ENCODE results near the genes VKORC1 and RUSF1.

DNA sequence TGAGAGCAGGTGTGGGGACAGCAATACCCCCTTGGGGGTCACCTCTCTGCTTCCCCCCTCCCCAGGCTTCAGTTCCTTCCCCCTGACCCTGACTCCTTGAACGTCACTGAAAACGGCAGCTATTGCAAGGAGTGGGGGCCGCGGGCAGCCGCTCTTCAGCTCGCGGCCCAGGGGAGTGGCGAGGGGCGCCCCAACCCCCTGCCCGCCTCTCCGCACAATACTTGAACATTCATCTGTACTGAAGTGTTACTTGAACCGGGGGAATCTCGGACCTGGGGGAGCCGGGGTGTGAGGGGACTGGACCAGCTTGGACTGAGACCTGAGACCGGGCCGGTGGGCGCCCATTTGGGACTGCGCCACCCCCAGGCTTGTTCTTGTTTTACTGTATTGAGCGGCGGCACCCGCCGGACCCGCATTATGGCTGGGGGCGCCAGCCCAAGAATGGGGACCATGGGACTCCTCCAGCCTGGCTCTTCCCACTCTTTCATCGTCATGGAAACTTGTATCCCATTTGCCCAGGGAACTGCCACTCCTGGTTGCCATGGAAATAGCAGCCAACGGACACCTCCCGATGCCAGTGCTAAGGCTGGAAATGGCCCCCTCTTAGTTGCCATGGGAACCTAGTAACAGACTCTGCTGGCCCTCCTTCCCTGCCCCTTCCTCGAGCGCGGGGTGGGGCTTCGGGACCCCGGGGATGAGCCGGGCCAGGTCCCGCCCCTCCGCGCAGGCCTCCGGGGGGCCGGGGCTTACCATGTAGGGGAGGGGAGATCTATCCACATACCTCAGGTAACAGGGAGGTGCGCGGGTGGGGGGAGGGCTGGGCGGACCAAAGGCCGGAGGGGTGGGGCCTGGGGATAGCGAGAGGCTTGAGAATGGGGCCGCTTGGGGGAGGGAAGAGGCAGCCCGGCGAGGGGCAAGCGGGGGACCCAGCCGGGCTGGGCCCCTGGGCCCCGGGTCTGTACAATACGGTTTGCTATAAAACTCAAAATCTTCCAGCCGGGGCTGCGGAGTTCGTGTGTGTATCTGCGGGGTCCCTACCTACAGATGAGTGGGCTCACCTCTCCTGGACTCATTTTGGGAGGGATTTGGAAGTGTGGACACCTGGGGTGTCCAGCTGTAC is 725 bp upstream of the ORAI3 start:
- RRBS, result 27% methylated on average over 17 of the region's 54 CpGs

- RRBS, result 1% methylated on average over 12 of the region's 32 CpGs
Observed at GRCh38 chr16:31033686-31034124, 347 bp downstream of the STX4 start.

DNA sequence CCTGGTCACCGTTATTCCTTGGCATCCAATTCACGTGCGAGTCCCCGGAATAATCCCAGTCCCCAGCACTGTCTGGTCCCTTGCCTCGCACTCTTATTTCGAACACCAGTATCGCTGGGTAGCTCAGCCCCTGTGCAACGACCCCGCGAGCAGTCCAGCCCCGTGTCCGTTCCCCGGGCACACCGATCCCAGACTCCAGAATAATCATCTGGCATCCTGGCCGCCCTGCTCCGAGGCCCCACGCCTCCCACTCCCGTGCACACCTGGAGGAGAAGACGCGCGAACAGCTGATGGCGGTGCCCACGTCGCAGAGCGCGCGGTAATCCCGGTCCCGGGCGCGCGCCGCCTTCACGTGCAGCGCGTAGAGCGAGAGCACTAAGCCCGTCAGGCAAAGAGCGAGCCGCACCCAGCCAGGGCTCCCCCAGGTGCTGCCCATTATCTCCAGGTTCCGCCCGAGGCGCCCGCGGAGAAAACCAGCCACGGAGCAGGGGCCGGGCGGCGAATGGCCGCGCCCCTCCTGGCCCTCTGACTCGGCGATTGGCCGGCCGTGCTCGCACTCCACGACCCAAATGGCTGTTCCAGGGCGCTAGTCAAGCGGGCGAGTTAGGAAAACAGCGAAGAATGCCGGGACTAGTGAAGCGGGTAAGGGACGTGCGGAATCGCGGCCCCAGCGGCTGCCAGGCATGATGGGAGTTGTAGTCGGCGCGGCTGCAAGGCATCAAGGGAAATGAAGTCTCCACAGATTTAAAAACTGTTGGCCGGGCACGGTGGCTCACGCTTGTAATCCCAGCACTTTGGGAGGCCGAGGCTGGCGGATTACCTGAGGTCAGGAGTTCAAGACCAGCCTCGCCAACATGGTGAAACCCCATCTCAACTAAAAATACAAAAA is at the start of gene VKORC1:
TSS of gene VKORC1 (minus strand) at position 504 of the 889 bp plus-strand sequence.
- RRBS, result 1% methylated on average over 15 of the region's 77 CpGs

GRCh38 chr16:31138399-31139279 is 3.1 kb upstream of the PRSS8 start:
- RRBS, result 43% methylated on average over 4 of the region's 22 CpGs

GRCh38 chr16:31142361-31143011 is 7.0 kb upstream of the PRSS8 start:
- RRBS, result 1% methylated on average over 7 of the region's 78 CpGs

- RRBS, result no CpG with 5 or more reads among the region's 7 CpGs
Observed at GRCh38 chr16:31178812-31179188, 1.1 kb upstream of the FUS start.

- RRBS, result no CpG with 5 or more reads among the region's 12 CpGs
Observed at GRCh38 chr16:31181982-31182502, 2.1 kb downstream of the FUS start.

- RRBS, result no CpG with 5 or more reads among the region's 13 CpGs
Observed at GRCh38 chr16:31191296-31192510, 10.9 kb downstream of the PYCARD start.

GRCh38 chr16:31362016-31362604 is 7.1 kb downstream of the ITGAX start:
- RRBS, result no CpG with 5 or more reads among the region's 5 CpGs

DNA sequence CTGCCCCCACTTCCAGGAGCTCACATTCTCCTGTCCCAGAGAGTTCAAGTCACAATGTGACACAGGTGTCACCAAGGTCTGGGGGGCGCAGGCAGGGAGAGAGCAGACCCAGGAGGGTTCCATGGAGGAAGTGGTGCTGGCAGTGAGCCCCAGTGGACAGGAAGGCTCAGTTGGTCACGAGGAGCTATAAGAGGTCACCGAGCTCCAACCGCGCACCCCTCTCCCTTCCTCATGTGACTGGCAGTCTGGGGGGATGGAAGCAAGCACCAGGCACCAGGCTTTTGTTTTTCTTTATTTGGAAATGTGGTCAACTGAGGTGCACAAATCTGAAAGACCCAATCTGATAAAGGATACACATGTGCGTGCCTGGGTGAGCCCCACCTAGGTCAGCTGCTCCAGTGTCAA is 2.5 kb downstream of the ITGAD start:
- RRBS, result no CpG with 5 or more reads among the region's 6 CpGs

- RRBS, result no CpG with 5 or more reads among the region's 21 CpGs
Observed at GRCh38 chr16:31477032-31477258, 5.0 kb downstream of the TGFB1I1 start.

GRCh38 chr16:31488901-31489134 is 5.9 kb downstream of the SLC5A2 start:
- RRBS, result no CpG with 5 or more reads among the region's 22 CpGs

GRCh38 chr16:31507665-31508720 is at the start of gene RUSF1:
Gene RUSF1, minus strand, starts transcription at chr16:31508391.
- RRBS, result 1% methylated on average over 20 of the region's 77 CpGs

DNA sequence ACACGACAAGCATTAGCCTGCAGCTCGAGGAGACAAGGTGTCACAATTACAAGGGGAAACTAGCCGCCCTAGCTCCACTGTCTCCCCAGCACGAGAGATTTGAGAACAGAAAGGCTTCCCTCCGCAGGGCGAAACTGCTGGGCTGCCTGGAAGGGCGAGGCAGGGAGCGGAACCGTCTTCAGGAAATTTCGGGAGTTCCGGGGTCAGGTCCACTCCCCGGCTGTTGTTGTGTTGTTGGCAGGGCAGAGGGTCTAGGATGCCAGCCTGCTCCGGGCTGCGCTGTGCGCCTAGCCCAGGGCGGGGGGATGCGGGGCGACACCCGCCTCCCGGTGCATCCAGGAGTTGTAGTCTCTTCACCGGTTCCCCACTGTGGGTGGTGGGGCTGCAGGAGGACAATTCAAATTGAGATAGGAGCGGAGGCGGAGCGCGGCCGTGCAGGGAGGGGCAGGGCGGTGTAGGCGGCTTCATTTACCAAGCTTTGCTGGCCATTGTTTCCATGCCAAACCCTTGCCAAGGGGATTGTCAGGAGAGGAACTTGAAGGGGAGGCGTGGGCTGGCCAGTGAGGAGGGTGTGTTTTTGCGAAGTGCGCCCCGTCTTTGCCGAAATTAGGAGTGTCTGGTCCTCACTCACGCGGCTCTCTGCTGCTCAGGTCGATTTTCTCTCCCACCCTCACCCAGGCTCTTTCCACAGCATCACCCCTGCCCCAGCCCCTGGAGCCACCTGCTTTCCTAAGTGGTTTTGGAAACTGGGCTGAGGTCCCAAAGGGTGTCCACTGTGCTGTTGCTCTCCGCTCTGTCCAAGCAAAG is 2047.5 kb downstream of the TP53TG3F start:
- RRBS, result 56% methylated on average over 9 of the region's 37 CpGs

DNA sequence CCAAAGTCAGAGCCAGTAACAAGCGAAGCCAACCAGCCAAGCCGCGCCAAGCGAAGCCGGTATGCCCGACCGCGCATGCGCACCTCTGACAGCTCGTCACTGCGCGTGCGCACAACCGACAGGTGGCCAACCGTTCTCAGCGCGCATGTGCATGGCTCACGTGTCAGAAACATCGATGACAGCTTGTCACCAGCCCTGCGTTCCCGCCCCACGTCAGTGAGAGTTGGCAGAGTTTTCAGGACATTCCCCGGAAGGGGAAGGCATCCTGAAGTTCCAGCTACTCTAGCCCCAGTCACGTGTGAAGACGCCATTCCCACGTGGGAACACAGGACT is 52.2 kb downstream of the SHCBP1 start:
- RRBS, result no CpG with 5 or more reads among the region's 26 CpGs

DNA sequence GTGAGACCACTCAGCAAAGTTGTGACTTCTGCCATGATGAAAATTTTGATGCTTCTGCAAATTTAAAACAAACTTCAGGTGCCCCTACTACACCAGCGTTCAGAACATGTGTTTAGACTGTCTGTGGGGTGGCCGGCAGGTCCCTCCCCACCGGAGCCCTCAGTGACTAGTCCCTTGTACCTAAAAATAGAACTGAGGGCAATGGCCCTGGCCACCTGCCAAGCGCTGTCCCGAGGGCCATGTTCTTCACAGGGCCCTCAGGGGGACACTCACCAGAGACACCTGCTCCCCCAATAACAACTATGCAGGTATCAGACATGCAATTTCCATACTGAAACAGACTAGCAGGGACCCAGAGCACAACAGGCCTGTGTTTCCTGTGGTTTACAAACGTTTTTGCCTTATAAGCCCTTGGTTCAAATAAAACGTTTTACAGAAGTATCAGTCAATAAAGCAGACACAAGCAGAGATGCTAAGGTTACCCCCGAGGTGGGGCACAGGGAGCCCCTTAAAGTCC is 629 bp upstream of the MYLK3 start:
- RRBS, result no CpG with 5 or more reads among the region's 8 CpGs

DNA sequence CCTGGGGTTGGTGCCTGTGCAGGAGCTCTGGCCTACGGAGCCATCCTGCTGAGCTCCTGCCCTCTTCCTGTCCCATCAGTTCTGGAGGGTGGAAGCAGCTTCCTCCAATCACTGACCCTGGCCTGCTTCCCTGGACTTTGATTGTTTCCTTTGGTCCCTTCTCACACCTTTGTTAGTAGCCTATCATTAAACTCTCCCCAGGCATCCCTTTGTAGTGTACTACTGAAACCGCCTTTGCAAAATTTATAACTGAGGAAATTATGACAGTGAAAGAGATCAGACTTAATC is 21.2 kb upstream of the C16orf87 start:
- RRBS, result no CpG with 5 or more reads among the region's 2 CpGs

DNA sequence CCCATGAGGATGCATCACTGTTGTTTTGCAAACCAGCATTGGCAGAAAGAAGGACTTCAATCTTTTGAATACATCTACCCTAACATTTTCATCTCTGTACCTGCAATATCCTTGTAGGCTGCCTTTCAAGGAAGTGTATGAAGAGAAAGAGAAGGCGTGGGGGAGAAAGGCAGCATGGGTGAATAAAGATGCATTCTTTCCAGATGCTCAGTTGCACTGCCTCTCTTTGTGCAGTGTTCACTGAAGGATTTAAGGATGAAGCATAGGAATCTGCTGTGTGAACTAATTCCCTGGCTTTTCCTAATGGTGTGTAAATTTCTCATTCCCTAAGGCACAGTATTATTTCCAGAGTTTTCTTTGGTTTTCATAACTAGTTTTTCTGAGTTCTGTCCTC is 226.8 kb downstream of the PHKB start:
- RRBS, result no CpG with 5 or more reads among the region's 1 CpG

GRCh38 chr16:47698979-47699595 is 238.0 kb downstream of the PHKB start:
- RRBS, result no CpG with 5 or more reads among the region's 6 CpGs

DNA sequence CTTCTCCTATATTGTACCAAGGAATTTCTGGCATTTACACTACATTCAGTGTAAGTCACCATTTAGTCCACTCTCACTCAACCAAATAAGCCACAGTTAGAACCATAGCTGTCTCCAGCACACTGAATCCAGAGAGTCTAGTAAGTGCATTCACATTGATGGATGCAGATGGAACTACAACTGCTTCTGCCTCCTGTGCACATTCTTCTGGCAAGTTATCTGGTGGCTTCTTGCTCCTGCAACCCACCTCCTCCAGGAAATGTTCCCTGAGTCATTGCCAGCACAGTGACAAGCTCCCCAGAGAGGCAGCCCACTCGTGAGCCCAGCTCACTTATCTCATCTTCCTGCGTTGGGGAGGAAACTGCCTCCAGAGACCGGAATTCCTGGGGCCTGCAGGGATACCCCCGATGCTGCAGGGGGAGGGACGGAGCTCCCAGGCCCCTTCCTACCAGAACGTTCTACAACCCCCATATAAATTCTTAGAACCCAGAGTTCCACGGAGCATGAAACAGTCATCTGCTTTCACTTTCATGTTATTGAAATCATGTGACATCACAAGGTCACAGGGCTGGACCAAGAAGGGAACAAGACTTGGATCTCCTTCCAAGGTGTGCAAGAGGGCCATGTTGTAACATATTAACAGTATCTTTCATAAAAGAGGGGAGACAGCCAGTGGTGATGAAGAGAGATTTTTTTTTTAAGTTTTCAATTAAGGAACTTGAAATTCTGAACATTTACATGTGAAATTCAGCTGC is 318.5 kb downstream of the PHKB start:
- RRBS, result no CpG with 5 or more reads among the region's 7 CpGs

All from BE2C (cell line).